Kidney (tissue), 2 donors: ENCODE measurements around a stretch of chr3.

- PRO-cap: no peak
- RRBS: no CpG with 5 or more reads among the region's 4 CpGs
These were observed 786.1 kb downstream of the GRM7 start for GRCh38 chr3:7647039-7647399.

GRCh38 chr3:8416932-8417295 is 84.7 kb upstream of the LMCD1 start:
- PRO-cap: no peak
- RRBS: no CpG with 5 or more reads among the region's 5 CpGs

GRCh38 chr3:8488338-8488797 is 13.3 kb upstream of the LMCD1 start:
- PRO-cap: no peak
- RRBS: no CpG with 5 or more reads among the region's 3 CpGs

DNA sequence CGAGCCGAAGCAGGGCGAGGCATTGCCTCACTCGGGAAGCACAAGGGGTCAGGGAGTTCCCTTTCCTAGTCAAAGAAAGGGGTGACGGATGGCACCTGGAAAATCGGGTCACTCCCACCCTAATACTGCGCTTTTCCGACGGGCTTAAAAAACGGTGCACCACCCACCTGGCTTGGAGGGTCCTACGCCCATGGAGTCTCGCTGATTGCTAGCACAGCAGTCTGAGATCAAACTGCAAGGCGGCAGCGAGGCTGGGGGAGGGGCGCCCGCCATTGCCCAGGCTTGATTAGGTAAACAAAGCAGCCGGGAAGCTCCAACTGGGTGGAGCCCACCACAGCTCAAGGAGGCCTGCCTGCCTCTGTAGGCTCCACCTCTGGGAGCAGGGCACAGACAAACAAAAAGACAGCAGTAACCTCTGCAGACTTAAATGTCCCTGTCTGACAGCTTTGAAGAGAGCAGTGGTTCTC is 32.9 kb downstream of the SSUH2 start:
- PRO-cap: no peak
- RRBS: no CpG with 5 or more reads among the region's 17 CpGs

DNA sequence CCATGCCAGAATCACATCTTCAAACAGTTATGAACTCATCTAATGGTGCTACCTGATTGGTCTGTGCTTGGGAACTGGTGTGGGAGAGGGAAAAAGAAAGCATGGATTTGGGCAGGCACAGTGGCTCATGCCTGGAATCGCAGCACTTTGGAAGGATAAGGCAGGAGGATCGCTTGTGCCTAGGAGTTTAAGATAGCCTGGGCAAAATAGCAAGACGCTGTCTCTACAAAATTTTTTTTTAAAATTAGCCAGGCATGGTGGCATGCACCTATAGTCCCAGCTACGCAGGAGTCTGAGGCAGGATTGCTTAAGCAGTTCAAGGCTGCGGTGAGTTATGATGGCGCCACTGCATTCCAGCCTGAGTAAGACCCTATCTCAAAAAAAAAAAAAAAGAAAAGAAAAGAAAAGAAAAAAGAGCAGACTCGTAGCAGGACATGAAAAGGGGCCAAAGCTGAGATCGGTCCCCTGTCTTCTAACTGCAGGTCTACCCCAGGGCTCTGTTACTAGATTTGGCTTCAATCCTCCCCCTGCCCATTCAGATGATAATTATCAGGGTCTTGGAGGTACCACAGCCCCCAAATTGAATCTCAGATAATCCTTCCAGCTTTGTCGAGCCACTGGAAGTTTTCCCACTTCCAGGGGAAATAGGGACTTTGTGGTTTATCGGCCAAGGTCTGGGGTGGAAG is 18.8 kb downstream of the SRGAP3 start:
- PRO-cap: no peak
- RRBS: no CpG with 5 or more reads among the region's 10 CpGs

DNA sequence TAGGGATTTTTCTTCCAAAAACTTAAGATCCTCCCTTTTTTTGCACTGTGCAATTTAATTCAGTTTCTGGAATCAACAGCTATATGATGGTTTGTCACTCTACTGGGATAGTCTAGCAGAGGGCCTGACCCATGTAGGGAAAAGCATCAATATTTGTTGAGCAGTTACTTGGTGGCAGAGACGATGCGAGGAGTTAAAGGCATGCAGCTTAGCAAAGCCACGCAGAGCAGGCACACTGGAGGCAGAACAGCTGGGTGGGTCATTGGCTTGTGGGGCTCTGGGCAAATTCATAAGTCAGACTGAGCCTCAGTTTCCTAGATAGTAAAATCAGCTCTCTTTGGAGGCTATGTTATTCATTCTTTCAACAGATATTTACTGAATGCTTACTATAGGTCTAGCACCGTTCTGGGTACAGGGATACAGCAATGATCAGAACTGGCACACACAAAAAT is 449 bp upstream of the SRGAP3 start:
- PRO-cap: no peak
- RRBS: no CpG with 5 or more reads among the region's 4 CpGs

DNA sequence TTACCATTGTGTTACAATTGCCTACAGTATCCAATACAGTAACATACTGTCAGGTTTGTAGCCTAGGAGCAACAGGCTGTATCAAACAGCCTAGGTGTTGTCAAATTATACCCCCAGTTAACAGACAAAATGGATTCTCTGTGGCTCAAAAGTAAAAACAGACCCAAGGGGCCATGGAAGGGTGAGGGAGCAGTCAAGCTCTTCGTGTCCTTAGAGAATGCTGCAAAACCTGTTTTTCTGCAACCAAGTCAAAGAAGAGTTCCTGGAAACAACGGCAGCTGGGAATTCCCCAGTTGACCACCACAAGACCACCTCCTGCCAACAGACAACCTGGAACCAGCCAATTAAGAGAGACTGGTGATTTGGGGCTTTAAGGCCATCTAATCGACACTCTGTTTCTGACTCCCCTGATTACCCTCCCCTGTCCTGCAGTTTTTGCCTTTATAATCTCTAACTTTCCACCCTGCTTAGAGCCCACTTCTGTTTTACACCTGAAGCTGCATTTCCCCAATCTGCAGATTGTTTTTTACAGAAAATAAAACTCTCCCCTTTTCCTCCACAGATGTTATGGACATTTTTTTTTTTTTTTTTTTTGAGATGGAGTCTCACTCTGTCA is 11.0 kb upstream of the THUMPD3 start:
- PRO-cap: no peak
- RRBS: no CpG with 5 or more reads among the region's 3 CpGs

DNA sequence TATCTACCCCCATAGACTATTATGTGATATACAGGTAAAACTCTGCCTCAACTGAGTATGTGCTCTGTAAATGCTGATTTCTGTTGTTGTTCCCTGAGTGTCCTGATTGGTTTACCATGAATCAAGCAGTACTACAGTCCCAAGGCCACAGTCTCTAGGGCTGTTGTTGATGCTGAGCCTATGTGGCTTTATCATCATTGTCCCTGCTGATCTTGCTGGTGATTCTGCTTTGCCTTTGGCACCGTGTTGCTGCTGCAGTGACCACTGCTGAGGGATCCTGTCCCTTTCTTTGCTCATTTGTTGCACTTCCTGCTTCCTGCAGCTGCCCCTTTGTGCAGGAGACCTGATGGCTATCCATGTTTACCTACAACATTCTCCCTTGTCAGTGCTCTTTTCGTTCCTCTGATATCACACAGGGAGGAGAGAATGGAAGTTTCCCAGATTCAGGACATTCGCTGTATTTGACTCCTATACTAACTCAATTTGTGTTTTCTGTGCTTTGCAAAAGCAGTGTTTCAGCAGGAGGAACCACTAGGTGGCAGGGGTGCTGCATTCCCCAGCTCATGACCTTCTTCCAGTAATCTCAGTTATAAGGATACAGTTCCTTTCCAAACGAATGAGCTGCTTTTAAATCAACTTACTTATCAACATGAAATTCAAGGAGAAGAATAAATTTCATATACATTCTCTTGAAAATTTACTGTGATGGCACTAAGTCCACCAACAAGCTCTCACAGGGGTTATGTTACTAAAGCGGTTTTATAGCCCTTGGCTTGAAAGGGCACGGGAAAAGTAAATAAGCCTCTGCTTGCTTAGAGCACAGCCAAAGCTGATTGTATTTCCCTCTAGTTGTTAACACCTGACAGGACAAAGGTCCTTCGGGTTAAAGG is 9.8 kb upstream of the THUMPD3 start:
- PRO-cap: no peak
- RRBS: no CpG with 5 or more reads among the region's 7 CpGs

GRCh38 chr3:9396507-9397303 is 710 bp upstream of the SETD5 start:
- PRO-cap: bidirectional peak, plus-strand start at chr3:9396878, minus-strand start at chr3:9396678; bidirectional peak, plus-strand start at chr3:9397177, minus-strand start at chr3:9396988
- RRBS: 1% methylated on average over 15 of the region's 82 CpGs

DNA sequence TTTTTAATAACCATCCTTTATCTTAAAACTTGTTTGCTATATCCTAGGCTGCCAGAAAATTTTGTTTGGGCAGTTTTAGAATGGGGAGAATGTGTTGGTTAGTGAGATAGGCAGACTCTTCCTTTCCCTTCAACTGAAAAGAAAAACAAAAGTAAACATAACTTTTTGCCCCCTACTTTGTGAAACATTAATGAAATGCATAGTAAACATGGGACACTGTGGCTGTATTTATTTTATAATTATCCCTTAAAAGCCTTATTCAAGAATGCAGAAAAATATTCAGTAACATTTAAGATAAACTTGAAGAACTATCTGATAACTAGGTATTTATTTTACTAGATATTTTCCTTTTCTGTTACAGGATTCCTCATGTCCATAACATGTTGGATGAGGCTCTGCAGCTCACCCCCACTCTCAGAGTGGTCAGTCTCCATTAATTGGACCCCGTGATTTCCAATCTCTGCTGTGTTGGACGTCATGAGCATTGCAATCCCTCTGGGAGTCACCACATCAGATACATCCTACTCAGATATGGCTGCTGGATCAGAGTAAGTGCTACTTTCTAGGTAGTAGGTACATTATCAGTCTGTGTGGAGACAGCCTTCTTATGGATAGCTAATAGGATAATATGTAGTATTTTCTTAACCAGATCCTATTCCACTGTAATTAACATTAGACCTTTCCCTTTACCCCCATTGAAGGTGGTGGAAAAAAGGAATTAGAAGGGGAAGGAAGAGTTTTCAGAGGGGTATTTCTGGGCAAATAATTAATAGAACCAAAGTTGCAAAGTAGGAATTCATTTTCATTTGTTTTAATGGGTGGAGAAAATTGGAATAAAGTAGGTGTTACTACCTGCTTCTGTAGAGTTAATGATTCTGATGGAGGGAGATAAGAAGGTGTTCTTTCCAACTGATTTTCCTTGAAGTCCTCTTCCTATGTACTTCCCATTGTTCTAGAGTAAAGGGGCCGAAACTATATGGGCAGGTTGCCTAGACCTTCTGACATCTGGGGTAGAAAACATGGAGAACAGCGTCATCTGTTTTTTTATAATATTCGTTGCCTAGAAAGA is 31.4 kb downstream of the SETD5 start:
- PRO-cap: no peak
- RRBS: no CpG with 5 or more reads among the region's 5 CpGs

GRCh38 chr3:9701578-9702126 is 2.0 kb upstream of the CPNE9 start:
- PRO-cap: no peak
- RRBS: 96% methylated on average over 4 of the region's 11 CpGs

GRCh38 chr3:9734022-9734774 is 2.7 kb downstream of the BRPF1 start:
- PRO-cap: no peak
- RRBS: no CpG with 5 or more reads among the region's 20 CpGs

DNA sequence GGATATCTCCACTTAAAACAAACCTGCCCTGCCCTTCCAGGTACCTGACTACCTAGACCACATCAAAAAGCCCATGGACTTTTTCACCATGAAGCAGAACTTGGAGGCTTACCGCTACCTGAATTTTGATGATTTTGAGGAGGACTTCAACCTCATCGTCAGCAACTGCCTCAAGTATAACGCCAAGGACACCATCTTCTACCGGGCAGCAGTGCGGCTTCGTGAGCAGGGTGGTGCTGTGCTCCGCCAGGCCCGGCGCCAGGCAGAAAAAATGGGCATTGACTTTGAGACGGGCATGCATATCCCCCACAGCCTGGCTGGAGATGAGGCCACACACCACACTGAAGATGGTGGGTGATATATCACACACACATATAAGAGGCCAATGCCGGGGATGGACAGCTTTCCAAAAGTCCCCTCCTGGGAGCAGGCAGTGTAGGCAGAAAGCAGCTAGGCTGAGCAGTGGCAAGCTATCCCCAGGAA is 6.8 kb upstream of the OGG1 start:
- PRO-cap: no peak
- RRBS: 96% methylated on average over 5 of the region's 11 CpGs

GRCh38 chr3:9750755-9751129 is 990 bp downstream of the OGG1 start:
- PRO-cap: no peak
- RRBS: no CpG with 5 or more reads among the region's 9 CpGs

DNA sequence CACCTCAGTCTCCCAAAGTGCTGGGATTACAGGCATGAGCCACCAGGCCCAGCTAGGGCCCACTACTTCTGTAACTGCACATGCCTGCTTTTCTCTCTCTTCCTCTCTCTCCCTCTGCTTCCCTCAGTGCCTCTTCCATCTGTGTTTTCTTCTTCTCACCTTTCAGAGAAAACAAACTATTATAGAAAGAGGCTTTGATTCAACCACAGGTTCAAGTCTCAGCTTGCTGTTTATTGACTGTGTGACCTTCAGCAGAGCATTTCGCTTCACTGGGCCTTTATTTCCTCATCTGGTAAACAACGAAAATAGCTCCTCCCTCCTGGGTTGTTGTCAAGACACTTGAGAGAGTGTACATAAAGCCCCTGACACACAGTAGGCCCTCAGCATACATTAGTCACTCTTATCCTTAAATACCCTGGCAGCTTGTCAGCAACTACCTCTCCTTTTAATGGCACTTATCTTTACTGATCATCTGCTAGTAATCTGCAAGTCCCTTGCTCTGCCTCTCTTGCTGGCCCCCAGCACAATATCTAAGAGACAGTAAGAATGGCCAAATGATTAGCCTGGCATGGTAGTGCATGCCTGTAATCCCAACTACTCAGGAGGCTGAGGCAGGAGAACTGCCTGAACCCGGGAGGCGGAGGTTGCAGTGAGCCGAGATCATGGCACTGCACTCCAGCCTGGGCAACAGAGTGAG is 10.0 kb downstream of the TADA3 start:
- PRO-cap: no peak
- RRBS: no CpG with 5 or more reads among the region's 5 CpGs

GRCh38 chr3:9946172-9947198 is 5.7 kb downstream of the PRRT3 start:
- PRO-cap: bidirectional peak, plus-strand start at chr3:9946657, minus-strand start at chr3:9946516
- RRBS: 11% methylated on average over 25 of the region's 103 CpGs

GRCh38 chr3:10009013-10010028 is 16.9 kb upstream of the FANCD2 start:
- PRO-cap: unidirectional peak, minus-strand start at chr3:10009137
- RRBS: no CpG with 5 or more reads among the region's 32 CpGs

DNA sequence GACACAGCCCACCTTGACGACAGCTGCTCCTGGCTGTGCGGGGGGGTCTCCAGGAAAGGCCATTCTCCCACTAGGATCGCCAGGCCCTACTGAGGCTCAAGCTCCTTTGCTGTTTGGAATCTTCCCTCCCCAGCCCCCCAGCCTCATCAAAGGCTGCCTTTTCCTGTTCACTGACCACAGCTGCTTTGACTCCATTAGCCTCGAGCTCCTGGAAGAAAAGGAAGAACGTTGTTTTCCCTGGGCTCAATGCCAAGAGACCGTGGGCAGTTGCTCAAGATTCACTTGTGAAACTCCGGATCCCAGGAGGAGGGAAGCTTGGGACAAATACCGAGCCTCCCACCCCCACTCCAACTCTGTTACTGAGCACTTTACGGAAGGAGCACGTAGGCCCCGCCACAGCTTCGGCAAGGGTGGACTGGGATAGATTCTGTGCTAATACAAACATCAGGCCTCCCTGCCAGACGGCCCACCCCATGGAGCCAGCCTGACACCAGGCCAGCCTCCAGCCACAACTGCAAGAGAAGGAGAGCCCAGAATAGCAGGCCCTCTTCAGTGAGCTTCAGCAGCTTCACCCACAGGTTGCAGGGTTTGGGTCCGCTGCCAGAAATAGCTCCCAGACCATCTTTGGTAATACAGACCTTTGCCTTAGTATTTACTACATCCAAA is 10.8 kb upstream of the FANCD2 start:
- PRO-cap: no peak
- RRBS: no CpG with 5 or more reads among the region's 14 CpGs

DNA sequence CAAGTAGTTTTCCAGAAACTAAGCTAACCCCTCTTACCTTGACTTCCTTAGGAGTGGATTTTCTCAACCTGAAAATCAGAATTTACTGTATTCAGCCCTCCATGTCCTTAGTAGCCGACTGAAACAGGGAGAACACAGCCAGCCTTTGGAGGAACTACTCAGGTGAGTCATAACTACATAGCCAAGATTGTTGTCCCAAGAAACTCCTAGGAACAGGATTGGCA is 22.4 kb downstream of the FANCD2OS start:
- PRO-cap: no peak
- RRBS: no CpG with 5 or more reads among the region's 1 CpG

DNA sequence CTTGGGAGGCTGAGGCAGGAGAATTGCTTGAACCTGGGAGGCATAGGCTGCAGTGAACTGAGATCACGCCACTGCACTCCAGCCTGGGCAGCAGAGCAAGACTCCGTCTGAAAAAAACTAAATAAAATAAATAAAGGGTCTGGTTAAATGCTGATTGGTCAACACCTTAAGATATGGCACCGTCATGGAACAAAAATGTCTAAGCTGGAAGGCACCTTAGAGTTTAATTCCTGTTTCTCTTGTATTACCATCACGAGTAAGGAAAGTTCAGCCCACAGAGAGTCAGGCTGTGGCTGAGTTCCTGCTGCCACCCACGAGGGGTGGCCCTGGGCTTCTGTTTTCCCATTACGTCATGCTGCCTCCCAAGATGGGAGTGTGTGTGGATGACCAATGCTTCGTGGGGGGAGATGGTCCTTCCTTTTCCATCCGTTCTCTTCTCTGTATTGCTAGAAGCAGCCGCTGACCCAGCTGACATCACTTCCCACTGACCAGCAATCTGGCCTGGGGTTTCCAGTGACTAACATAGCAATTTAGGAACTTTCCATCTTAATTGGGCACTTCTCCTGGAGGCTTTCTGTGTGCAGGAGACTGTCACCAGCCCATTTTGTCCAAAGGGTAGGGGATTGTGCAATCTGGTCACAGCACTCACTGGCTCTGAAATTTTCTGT is 9.1 kb downstream of the IRAK2 start:
- PRO-cap: no peak
- RRBS: no CpG with 5 or more reads among the region's 9 CpGs